ENCODE measurements around the gene C17orf75.

DNA sequence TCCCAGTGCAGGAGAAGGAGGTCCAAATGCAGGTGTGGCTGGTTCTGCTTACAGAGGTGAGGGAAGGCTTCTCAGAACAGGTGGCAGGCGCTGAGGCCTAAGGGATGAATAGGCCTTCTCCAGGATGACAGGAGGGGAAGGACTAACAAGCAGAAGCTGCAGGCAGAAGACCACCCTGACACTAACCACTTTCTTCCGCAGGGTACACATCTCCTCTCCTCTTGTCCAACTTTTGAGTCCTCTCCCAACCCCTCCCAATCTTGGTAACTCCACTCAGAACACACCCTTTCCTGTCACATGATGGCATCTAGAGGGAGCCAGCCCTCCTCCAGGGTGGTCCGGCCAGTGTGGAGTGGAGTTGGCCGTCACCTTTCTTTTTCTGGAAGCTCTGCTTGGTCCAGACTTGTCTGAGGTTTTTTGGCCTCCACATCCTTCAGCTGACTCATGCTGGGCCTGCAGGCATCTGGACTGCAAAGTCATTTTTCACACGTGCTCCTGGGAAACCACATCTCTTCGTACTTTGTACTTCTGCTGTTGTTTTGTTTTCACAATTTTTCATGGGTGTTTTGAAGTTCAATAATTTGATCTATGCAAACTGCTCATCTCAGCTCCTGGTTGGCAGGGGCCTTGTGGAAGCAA is 42.7 kb upstream of the NF1 start:
- RRBS, result no CpG with 5 or more reads among the region's 6 CpGs

GRCh38 chr17:31163111-31163777 is 68.5 kb downstream of the NF1 start:
- RRBS, result no CpG with 5 or more reads among the region's 7 CpGs

GRCh38 chr17:31223148-31224125 is 73.6 kb downstream of the OMG start:
- RRBS, result no CpG with 5 or more reads among the region's 3 CpGs

GRCh38 chr17:31273362-31273989 is 23.6 kb downstream of the OMG start:
- RRBS, result no CpG with 5 or more reads among the region's 2 CpGs

DNA sequence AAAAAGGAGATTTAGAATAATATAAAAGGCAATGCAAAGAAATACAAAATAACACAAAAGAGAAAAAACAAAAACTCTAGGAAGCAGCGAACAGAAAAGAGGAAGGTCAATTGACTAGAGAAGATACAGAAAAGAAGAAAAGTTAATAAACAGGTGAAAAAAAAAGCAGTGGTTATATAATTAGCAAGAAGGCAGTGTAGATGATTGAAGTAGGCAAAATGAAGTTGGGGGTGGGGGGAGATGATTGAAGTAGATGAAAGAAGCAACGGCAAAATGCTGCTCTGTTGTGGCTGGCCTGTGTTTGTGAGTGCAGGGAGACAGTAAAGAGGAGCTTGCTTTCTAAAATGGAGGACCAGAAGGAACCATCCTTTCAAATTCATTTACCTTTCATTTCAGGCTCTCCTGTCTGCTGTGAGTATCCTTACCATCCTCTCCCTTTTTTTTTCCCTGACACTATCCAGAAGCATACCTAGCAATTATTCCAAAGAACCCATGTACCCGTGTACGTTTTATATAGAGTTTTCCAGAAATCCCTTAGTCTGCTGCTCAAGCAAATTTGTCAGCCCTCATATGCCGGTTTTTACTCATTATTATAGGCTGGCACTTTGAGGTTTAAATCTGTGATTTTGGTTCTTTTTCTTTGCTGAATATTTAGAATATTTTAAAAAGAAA is 3.5 kb downstream of the EVI2B start:
- RRBS, result no CpG with 5 or more reads among the region's 5 CpGs

- RRBS, result no CpG with 5 or more reads among the region's 1 CpG
Measured at GRCh38 chr17:31320911-31321229, 552 bp downstream of the EVI2A start.

- RRBS, result no CpG with 5 or more reads among the region's 7 CpGs
Measured at GRCh38 chr17:31469661-31470528, 78.4 kb downstream of the RAB11FIP4 start.

DNA sequence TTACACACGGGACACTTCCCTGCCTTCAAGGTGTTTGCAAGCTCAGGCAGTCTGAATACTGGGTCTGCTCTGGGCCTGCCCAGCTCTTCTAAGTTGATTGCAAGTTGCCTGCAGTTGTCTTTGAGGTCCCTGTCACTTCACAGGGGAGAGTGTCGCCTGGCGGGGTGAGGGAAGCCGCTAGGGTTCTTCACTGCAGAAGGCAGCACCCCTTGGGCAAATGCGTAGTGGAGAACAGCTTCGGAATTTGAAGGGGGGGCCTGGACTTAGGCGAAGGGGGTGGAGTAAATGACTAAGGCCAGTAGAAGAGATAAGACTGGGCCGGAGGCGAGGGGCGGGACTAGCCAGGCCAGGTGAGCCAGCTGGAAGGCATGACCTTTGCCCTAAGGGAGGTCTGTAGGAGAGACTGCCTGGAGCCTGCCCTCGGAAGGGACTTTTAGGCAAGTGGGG is 98.1 kb downstream of the RAB11FIP4 start:
- RRBS, result no CpG with 5 or more reads among the region's 11 CpGs

- RRBS, result no CpG with 5 or more reads among the region's 10 CpGs
Measured at GRCh38 chr17:31510977-31511645, 119.6 kb downstream of the RAB11FIP4 start.

GRCh38 chr17:31558518-31559459 is 167.3 kb downstream of the RAB11FIP4 start:
- RRBS, result 2% methylated on average over 41 of the region's 97 CpGs

GRCh38 chr17:31561266-31562482 is 170.2 kb downstream of the RAB11FIP4 start:
- RRBS, result 91% methylated on average over 2 of the region's 13 CpGs

- RRBS, result no CpG with 5 or more reads among the region's 12 CpGs
Measured at GRCh38 chr17:31566490-31567091, 175.1 kb downstream of the RAB11FIP4 start.

DNA sequence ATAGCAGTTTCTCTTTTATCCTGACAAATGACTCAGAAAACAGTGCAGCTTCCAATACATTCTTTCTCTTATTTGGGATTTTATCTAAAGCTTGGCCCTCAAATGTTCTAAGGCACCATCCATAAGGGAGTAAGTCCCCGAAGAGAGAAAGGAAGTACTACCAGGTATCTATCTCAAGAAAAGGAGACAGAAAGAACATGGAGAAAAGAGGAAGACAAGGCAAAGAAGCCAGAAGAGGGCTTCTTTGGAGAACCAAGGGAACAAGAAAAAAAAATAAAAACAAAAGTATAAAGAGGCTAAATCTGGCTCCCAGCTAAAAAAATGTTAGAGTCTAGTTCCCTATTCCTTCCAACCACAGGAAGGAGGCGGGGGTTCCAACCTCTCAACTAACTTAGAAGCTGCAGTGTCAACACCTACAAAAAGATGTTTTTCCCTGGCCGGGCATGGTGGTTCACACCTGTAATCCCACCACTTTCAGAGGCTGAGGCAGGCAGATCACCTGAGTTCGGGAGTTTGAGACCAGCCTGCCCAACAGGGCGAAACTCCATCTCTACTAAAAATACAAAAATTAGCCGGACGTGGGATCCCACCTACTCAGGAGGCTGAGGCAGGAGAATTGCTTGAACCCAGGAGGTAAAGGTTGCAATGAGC is 13.4 kb downstream of the UTP6 start:
- RRBS, result 5% methylated on average over 2 of the region's 7 CpGs

- RRBS, result no CpG with 5 or more reads among the region's 12 CpGs
Measured at GRCh38 chr17:32066960-32067251, 59.7 kb downstream of the LRRC37B start.

- RRBS, result no CpG with 5 or more reads among the region's 3 CpGs
Measured at GRCh38 chr17:32152132-32152615, 9.9 kb downstream of the RHOT1 start.

DNA sequence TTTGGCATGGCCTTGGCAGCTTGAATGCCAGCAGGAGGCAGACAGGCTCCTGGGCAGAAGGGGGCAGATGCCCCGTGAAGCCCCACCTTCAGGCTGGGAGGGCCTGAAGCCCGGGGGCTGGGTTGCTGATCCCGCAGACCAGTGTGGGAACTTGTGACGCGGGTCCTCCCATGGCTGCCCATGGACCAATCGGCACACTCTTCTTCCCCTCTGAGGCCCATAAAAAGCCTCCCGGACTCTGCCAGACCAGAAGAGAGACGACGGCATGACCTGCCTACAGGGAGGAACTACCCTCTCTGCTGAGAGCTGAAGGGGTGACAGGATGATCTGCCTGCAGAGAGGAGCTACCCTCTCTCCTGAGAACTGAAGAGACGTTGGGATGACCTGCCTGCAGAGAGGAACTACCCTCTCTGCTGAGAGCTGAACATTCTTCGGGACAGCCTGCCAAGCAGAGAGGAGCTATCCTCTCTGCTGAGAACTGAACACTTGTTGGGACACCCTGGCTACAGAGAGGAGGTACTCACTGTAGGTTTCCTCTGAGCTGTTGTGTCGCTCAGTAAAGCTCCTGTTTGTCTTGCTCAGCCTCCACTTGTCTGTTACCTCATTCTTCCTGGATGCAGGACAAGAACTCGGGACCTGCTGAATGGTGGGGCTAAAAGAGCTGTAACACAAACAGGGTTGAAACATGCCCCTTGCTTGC is 17.6 kb downstream of the RHOT1 start:
- RRBS, result no CpG with 5 or more reads among the region's 13 CpGs

DNA sequence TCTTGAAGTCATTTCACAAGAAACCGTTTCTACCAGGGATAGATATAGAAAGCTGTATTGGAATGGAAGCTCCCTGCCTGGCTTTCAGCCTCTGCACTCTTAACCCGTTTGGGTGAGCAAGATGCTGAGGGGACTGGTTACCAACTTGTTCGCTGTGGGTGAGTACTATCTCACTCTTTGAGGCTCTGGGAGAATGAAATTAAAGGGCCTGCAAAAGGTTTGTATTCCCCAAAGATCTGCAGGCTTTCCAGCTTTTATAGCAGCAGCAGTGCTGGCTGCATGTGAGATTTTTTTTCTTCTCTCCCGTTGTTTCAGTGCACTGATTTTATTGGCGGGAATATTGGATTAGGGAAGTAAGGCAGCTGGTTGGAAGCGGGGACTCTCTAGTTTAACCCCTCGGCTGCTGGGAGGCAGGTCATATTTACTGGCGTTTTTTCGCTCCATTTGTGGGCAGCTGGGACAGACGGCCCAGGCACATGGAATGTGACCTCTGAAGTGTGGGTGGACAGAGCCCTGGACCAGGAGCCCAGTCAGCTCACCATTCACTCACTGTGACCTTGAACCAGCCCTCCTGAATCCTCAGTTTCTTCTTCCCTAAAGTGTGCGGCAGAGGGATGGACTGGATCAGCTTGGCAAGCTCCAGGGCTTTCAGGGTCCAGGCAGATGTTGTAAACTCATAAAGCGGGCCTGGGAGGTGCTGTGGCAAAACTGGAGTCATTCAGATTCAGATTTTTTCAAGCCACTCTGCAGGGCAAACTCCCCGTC is 30.8 kb downstream of the C17orf75 start:
- RRBS, result no CpG with 5 or more reads among the region's 13 CpGs

DNA sequence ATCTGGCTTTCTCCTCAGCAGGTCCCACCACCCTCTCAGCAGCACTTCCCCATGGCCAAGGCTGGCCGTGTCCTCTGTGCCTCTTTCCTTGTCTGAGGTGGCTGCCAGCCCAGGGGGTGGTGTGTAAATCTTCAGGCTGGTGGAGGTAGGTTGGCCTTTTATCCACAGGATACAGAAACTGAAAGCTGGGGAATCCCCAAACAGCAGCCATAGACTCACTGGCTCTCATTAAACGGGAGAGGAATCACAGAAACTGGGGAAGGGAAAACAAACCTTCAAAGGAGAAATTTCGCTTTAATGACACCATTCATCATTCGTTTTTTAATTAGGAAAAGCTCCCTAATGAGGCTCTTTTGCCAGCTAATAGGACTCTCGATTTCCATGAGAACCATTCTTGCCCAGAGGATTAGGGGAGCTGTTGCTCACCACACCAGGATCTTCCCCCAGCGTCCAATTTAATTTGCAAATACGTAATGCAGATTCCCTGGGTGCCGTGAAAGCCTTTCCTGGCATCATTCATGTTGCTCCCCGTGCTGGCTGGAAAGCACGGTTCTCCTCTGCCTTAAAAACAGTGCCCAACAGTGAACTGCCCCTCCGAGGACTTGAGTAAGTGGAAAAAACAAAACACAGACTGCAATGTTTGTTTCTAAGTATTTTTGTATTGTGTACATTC is 17.9 kb downstream of the C17orf75 start:
- RRBS, result no CpG with 5 or more reads among the region's 11 CpGs

DNA sequence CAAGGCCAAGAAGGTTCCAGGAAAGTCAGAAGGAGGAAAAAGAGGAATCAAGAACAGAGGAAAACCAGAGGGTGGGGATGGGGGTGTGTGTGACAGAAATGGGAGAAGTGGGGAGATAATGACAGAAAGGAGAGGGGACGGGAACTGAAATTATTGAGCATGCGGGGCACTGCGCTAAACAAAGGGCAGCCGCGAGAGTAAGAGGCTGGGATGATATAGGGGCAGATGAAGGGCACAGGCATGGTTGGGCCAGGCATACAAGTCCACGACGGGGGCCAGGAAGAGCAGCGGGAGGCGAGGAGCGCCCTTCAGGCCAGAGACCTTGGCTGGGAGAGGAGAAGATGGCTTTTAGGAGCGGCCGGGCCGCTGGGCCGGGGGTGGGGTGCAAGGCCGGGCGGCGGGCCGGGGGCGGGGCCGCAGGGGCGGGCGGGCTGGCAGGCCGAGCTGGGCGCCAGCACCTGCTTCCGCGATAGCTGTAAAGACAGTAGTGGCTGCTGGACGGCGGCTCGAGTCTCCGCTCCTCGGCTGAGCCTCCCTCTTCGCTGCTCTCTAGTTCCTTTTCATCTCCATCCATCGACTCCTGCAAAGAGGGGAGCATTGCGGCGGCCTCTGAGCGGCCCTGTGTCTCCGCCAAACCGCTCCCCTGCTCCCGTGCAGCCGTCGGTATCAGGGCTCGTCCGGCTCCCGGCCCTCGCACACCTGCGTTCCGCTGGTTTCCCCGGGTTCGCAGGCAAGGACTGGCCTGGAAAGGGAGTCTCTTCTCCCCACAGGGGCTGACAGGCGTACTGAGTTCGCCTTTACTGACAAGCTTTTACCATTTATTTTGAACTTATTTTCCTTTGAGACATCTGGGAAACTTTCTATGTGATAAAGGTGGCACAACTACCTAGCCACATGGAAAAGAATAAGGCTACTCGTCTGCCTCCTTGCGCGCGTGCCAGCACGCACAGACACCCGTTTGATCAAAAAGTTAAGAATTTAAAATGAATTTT is at the start of gene C17orf75:
Gene C17orf75 (minus strand): TSS at position 632 of the 992 bp plus-strand sequence.
- RRBS, result no CpG with 5 or more reads among the region's 57 CpGs

- RRBS, result no CpG with 5 or more reads among the region's 7 CpGs
Measured at GRCh38 chr17:32396258-32396777, 46.4 kb downstream of the ZNF207 start.